Zone of skin (tissue), 1 donor: ENCODE data around the genes KSR1, LGALS9 and POLDIP2.

- RRBS = no CpG with 5 or more reads among the region's 8 CpGs
Measured at GRCh38 chr17:21402165-21402681, 26.1 kb downstream of the KCNJ12 start.

DNA sequence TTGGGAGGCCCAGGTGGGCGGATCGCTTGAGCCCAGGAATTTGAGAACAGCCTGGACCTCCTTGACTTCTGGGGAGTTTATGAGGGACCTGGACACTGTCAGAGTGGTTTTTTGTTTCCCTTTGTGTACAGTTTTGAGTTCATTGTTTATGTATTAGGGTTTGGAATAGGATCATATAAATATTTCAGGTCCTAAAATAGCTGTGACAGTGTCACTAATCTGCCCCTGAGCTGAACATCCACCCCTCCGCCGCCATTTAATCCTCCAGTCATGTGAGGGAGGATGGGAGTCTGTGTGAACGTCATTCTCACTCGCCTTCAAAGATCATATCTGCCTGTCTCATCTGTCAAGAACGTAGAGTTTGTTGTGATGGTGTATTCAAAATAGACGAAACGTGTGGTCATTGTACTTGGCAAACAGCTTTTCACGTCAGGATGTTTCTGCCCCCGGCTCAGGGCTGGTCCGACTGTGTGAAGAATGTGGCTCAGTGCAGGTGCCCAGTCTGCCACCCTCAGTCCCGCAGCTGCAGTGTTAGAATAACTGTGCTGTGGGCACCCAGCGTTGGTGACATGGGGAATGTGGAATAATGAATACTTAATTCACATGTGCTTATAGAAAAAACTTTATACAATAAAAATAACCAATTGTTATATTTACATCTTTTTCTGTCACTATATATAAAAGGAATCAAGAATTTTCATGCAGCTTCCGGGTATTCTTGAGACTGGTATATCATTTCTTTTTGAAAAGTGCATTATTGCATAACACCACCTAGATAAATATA lies 148.0 kb downstream of the KCNJ12 start:
- RRBS = no CpG with 5 or more reads among the region's 15 CpGs

DNA sequence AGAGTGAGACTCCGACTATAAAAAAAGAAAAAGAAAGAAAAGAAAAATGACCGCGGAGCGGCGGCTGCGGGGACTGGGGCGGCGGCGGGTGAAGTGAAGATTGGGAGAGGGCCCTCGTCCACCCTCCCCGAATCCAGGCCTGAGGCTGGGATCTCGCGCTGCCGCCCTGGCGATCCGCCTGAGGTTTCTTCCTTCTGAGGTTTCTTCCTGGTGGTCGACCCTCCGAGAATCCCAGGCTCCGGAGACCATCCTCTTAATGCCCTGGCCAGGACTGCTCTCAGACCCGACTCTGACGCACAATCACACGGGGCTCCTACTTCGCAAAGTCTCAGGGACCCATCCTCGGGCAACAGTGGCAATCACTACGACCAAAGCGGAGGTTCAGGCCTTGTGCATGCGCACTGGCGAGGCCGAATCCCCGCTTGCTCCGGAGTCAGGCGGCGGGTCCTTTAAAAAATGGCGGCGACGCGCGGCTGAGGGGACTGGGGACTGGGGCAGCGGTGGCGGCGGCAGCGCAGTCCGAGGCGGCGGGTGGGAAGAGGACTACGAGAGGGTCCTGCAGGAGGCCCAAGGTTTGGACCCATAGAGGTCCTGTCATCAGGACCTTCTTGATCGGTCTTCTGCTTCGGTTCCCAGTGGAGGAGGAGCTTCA lies 18.0 kb upstream of the KCNJ18 start:
- RRBS = no CpG with 5 or more reads among the region's 48 CpGs

DNA sequence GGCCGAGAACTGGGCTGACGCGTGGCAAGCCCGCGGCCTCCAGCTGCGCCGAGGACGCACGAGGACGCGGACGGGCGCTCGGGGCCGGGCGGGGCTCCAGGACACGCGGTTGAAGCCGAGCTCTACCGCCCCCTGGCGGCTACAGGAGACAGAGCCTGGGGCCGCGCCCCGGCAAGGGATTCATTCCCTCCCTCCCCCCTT lies 78.7 kb downstream of the KCNJ18 start:
- RRBS = no CpG with 5 or more reads among the region's 24 CpGs

DNA sequence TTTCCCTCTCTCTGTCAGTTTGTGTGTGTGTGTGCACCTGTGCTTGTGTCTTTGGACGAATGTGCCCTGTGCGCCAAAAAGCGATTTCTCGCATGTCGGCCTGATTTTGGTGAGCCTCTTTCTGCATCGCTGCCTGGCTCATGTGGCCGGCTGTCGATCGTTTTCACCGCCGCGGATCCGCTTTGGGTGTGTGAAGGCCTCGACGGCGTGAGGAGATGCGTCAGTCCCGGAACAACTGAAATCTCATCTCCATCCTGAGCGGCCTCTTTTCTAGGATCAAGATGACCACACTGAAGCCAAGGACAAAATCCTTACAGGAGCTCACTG lies 609.1 kb downstream of the KCNJ18 start:
- RRBS = no CpG with 5 or more reads among the region's 19 CpGs

DNA sequence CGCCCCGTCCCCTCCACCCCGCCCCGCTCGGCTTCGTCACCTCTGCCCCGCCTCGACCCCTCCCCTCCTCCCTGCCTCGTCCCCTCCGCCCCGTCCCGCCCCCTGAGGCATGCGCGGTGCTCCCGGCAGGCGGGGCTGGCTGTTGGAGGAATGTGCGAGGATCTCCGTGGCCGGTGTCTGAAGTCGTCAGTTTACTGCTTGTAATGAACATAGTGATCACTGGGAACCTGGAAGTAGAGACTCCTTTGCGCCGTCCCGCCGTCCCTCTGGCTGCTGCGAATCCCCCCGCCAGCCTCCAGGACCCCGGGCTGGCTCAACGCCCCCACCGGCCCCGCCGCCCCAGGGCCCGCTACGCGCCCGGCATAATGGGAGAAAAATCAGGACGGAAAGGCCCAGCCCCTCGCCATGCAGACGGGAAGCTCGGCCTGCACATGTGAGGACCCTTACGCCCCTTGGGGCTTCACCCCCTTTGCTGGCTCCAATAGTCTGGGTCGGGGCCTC lies 743.0 kb downstream of the KCNJ18 start:
- RRBS = 79% methylated on average over 5 of the region's 41 CpGs

GRCh38 chr17:27264440-27264639 lies 29.6 kb upstream of the WSB1 start:
- RRBS = no CpG with 5 or more reads among the region's 1 CpG

DNA sequence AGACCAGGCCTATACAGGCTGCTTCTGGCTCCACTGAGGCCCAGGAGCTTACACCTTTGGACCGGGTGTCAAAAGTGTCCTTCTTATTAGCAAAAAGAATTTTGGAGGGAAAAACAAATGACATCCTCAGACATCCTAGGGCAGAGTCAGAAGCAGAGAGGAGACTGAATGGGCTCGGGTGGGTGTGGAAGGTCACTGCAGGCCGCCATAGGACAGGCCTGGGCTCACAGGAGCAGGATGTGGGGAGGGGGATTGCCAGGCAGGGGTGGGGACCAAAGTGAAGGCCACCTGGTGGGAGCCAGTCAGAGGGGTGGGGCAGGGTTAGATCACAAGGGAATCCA lies 38.2 kb downstream of the WSB1 start:
- RRBS = no CpG with 5 or more reads among the region's 3 CpGs

GRCh38 chr17:27455806-27456543 lies at the start of gene KSR1:
Gene KSR1, plus strand, starts transcription at chr17:27456448.
- RRBS = 1% methylated on average over 41 of the region's 71 CpGs

- RRBS = no CpG with 5 or more reads among the region's 13 CpGs
Measured at GRCh38 chr17:27535562-27536383, 79.5 kb downstream of the KSR1 start.

- RRBS = no CpG with 5 or more reads among the region's 6 CpGs
Measured at GRCh38 chr17:27630892-27631444, at the start of gene LGALS9. Gene LGALS9, plus strand, starts transcription at chr17:27631188.

- RRBS = no CpG with 5 or more reads among the region's 8 CpGs
Measured at GRCh38 chr17:27647850-27648123, 16.8 kb downstream of the LGALS9 start.

- RRBS = 4% methylated on average over 6 of the region's 15 CpGs
Measured at GRCh38 chr17:27654615-27654945, 23.6 kb downstream of the LGALS9 start.

GRCh38 chr17:27810128-27810658 lies 9.9 kb upstream of the NOS2 start:
- RRBS = no CpG with 5 or more reads among the region's 6 CpGs

DNA sequence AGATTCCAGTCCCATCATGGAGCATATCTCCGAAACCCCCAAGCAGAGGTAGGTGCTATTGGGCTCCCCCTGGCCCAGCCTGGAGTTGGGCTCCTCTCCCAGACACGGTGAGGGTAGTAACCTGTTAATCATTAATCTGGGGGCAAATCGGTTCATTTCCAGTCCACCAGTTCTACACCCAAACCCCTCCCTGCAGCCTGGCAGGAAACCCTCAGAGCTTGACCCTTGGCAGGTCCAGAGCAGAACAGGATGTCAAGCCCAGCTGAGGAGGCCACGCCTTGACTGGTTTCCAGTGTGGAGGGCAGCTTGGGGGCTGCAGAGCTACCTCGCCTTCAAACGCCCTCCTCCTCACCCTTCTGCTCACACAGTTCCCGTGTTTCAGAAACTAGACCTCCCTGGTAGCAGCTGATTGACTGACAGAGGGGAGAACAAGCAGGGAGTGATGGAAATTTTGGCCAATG lies 60.4 kb upstream of the TMEM97 start:
- RRBS = no CpG with 5 or more reads among the region's 7 CpGs

GRCh38 chr17:28357023-28357988 lies at the start of gene POLDIP2:
Gene POLDIP2, minus strand, starts transcription at chr17:28357527.
- RRBS = 2% methylated on average over 45 of the region's 84 CpGs

DNA sequence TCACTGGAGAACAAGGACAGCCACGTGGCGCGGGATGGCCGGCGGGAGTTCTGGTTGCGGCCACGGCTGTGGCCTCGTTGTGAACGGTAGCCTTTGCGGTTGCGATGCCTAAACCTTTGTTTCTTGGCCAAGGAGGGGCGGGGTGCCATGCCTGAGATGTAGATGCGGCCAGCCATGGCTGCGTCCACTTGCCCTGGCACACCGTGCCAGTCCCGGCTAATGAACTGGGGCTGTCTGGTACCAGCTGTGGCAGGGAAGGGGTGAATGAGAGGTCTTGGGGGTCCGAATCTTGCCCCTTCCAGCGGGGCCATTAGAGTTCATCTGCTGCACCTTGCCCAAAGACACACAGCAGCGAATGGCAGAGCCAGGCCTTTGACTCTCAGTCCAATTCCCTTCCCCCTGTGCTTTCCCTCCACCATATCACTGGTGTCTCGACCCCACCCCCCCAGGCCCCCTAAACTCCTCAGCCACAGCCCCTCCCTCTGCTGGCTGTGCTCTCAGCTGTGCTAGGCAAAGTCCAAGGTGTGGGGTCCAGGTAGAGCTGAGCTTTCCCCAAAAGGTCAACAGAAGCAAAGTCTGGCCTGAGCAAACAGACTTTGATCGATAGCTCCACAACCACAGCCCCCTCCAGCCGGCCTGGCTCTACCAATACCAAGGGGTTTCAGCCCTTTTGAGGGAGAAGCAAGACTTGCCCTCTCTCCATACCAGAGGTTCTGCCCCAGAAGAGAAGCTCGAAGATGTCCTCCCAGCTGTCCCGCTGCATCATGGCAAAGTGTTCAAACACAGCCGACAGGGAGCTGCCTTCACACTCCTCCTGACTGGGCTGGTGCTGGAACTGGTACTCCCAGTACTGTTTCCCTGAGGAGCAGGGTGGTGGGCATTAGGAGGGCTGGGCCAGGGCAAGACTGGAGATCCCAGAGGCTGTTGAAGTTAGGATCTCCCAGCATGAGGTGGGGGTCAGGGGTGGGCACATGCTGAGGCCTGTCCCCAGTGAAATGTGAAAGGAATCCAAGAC lies 2.0 kb downstream of the VTN start:
- RRBS = no CpG with 5 or more reads among the region's 25 CpGs

DNA sequence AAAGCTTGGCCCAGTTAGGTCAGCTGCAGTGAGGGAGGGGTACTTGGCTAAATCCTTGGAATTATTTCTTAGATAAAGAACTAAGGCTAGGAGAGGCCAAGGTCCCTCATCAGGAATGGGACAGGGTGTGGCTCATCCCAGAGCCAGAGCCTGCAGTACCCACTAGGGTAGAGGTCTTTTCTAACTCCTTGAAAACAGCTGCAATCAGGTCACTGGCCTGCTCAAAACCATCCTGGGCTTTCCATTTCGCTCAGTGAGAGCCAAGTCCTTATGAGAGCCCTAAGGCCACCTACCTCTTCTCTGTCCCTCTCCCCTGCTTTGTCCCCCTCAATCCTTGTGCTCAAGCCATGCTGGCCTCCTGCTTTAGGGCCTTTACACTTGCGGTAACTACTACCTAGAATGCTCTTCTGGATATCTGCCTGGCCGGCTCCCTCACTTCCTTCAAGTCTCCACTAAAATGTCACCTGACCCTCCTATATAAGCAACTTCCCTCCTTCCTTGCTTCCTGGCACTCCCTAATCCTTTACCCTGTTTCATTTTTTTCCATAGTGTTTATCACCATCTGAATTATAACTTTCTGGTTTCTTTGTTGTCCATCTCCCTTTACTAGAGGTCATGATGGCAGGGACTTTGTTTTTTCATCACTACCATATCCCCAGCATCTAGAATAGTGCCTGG lies 2.2 kb upstream of the SLC46A1 start:
- RRBS = no CpG with 5 or more reads among the region's 3 CpGs

GRCh38 chr17:28482627-28483308 lies 9.3 kb downstream of the SLC13A2 start:
- RRBS = no CpG with 5 or more reads among the region's 9 CpGs

DNA sequence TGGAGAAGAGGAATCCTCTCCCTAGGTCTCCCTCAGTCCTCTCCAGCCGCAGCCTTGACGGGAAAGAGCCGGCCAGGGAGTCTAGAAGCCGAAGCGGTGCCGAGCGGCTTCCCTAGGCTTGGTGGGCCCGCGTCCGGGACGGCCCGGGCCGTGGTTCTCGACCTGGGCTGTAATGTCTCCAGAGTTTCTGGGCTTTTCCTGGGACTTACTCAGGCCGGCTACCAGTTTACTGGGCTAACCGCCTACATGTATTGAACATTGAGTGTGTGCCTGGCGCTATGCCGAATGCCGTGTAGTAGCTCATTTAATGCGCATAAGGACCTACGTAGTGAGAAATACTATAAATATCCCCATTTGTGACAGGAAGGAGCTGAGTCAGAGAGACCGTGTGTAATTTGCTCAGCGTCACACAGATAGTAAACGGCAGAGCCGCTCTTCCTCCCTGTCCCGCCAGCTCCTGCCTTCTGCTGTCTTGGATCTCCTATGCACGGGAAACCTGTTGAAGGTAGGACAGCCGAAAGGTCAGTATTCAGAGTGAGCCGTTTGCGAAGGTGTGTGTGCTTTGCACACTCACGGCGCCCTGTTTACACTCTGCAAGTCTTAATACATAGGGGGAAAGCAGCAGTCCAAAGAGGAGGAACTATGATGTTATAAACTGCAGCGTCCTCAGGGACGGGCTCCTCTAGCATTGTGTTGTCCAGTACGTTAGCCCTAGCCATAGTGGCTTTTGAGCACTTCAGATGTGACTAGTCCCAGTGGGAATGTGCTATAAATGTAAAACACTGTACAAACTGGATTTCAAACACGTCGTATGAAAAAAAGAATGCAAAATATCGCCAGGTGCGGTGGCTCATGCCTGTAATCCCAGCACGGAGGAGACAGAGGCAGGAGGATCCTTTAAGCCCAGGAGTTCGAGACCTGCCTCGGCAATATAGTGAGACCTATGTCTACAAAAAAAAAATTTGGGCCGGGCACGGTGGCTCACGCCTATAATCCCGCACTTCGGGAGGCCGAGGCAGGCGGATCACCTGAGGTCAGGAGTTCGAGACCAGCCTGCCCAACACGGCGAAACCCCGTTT lies 849 bp upstream of the SPAG5 start:
- RRBS = 1% methylated on average over 12 of the region's 53 CpGs